GM06990 (cell line): ENCODE data around the genes SDR42E1 and NECAB2.

DNA sequence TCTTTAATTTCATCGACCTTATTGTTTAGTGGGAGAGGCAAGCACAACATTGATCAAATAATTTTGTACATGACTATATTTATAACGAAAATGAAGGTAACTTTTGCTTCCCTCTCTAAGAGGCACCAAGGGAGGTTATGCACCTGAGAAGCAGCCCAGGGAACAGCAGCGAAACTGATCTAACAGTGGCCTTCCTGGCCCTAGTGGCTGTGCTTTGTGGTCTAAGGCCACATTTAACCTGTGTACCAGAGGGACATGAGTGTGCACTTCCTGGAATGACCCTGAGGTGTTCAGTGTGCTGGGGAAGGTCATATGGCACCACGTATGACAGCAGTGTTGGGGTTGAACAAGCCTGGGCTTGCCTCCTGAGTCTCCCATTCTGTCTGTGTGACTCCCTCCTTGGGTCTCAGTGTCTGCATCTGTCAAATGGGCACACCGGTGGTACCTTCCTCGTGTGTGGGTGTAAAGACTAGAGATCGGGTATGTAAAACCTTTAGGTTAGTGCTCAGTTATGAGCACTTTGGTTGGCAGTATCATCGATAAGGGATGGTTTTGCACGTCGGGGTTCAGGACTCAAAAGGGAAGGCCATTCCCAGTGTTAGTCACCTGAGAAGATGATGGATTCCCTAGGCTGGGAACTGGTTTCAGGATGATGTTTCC is 31.8 kb downstream of the PLCG2 start:
- RRBS: no CpG with 5 or more reads among the region's 10 CpGs

GRCh38 chr16:81831462-81832273 is 52.6 kb downstream of the PLCG2 start:
- RRBS: 0% methylated on average over 2 of the region's 11 CpGs

- RRBS: 15% methylated on average over 8 of the region's 41 CpGs
Measured at GRCh38 chr16:82011135-82011937, at the start of gene SDR42E1. Gene SDR42E1, minus strand, starts transcription at chr16:82011470.

DNA sequence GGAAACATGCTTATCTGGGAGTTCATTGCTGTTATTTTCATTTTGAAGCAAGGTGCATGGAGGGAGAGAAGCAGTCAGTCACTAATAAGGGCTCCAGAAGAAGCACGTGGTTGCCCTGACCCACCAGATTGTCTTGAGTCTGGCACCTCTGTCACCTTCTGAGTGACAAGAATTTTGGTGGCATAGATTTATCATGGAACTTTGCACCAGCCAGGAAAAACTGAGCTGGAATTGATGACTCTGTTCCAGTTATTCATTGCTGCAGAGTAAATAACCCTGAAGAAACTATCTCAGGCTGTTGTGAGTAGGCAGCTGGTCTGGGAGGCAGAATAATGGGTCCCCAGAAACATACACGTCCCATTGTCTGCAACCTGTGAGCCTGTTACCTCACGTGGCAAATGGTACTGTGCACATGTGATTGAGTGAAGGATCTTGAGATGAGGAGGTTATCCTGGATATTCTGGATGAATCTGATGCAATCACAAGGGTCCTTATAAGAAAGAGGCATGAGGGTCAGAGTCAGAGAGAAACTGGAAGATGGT is 44.9 kb downstream of the HSD17B2 start:
- RRBS: no CpG with 5 or more reads among the region's 3 CpGs

DNA sequence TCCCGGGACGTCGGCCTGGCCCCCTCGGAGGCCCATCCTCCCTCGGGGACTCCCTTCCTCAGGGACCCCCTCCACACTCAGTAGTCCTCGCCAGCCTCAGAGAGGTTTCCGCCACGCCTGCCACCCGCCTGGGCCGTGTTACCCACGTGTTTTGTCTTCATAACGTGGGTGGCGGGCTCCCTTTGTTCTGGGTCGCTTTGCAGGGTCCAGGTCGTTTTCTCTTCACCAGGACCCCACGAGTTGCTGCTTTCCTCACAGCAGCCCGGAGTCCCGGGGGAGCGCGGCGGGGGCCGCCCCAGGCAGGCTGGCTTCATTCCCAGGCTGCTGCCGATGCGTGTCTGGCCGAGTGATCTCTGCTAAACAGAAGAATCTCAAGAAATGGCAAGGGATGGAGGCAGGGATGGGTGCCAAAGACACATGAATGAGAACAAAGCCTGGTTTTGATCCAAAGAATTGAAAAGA is 460 bp upstream of the MPHOSPH6 start:
- RRBS: no CpG with 5 or more reads among the region's 25 CpGs

- RRBS: no CpG with 5 or more reads among the region's 3 CpGs
Measured at GRCh38 chr16:82481208-82481418, 145.7 kb upstream of the CDH13 start.

DNA sequence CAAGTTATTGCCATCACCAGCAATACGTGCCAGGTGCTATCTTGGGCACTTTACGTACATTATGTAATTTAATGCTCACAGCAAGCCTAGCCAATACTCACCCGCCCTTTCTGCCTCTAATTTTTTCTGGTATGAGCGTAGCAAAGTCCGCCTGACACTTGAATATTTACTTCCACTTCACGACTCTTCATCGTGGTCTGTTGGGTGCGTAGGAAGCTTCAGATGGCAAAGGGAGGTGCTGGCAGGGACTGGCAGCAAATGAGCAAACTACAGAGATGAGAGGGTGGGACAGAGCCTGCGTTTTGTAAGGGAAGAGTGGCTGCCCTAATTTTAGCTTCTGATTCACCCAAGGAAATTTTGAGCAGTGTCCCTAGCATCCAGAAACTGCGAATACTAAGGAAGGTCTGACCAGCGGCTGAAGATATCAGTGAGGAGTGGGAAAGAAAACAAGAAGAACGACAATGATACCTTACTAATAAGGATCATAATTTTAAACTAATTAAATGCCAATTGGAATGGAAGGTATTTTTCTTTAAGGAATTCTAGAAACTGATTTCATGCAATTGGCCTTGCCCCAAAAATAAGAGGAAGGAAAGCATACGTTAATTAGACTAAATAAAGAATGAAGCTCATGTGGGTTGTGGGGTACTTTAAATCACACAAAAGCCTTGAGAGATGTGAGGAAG is 41.9 kb upstream of the CDH13 start:
- RRBS: no CpG with 5 or more reads among the region's 13 CpGs

GRCh38 chr16:82701590-82702163 is 74.9 kb downstream of the CDH13 start:
- RRBS: no CpG with 5 or more reads among the region's 8 CpGs

DNA sequence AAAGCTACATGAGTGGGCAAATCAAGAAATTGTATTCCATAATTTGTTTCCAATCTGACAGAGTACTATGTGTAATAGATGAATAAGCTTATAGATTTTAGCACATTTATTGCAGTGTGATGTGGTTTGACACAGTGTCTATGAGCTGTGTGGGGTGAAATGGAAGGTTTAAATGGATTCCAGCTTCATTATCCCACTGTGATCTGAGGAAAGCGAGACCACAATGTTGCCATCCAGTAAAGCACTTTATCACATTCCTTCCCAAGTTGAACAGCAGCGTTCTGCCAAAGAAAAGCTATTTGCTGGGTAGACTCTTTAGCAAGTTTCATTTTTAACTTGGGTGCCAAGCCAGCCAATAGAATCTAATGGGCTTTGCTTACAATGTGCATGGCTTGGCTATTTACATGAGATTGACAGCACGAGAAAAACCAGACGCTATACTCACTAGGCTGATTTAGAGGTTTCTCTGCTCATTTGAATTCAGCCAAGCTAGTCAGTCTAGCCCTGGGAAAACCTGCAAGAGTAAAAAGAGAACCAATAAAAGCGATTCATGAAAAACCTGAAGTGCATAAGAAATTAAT is 108.8 kb downstream of the CDH13 start:
- RRBS: no CpG with 5 or more reads among the region's 5 CpGs

DNA sequence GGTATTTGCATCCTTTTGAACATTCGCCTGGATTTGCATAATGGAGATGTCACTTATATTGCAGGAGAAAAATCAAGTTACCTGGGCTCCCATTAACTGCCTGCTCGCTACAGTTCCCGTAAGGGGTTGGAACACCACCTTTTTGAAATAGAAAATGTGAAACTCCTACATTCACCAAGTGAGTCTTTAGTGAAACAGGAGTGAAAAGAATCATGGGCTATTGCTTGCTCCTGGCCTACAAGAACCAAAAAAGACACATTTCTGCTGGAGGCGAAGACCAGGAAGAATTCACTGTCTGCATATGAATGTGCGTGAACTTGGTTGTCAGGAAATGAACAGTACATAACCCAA is 518.9 kb upstream of the HSBP1 start:
- RRBS: no CpG with 5 or more reads among the region's 5 CpGs

DNA sequence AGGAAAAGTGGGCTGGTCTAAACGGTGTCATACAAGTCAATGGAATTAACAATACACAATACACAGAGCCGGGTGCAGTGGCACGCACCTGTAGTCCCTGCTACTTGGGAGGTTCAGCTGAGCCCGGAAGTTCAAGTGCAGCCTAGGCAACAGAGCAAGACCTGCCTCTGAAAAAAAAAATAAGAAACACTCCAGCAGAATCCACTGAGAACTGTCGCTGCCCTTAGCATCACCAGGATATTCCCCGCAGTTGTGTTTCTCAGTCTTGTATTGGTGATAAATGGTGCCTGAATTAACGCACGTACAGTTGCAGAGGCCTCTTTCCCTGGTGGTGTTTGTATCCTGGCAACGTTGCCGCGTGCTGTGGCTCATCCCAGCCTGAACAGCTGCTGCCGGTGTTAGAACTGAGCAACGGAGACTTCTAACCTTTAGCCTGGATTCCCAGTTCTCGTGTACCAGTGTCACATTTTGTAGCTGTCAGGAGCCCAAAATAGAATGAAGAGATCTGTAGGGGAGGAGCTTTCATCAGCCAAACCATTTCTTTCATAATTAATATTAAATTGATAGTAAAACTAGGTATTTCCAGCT is 4.8 kb downstream of the MLYCD start:
- RRBS: 100% methylated on average over 1 of the region's 14 CpGs

- RRBS: no CpG with 5 or more reads among the region's 4 CpGs
Measured at GRCh38 chr16:83912655-83912978, 13.7 kb downstream of the MLYCD start.

DNA sequence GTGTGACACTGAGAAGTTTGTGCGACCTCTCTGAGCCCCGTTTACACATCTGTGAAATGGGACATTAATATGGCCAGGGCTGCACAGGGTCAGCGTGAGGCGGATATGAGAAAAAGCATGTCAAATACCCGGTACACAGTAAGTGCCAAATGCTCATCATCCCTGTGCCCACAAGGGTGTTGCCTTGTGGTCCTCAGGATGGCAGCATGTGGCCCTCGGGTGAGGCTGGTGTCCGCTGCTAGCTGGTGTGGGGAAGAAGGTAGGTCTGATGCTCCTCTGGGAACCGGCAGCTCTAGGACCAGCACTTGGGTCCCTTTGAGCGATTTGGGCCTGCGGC is 3.5 kb downstream of the OSGIN1 start:
- RRBS: no CpG with 5 or more reads among the region's 10 CpGs

DNA sequence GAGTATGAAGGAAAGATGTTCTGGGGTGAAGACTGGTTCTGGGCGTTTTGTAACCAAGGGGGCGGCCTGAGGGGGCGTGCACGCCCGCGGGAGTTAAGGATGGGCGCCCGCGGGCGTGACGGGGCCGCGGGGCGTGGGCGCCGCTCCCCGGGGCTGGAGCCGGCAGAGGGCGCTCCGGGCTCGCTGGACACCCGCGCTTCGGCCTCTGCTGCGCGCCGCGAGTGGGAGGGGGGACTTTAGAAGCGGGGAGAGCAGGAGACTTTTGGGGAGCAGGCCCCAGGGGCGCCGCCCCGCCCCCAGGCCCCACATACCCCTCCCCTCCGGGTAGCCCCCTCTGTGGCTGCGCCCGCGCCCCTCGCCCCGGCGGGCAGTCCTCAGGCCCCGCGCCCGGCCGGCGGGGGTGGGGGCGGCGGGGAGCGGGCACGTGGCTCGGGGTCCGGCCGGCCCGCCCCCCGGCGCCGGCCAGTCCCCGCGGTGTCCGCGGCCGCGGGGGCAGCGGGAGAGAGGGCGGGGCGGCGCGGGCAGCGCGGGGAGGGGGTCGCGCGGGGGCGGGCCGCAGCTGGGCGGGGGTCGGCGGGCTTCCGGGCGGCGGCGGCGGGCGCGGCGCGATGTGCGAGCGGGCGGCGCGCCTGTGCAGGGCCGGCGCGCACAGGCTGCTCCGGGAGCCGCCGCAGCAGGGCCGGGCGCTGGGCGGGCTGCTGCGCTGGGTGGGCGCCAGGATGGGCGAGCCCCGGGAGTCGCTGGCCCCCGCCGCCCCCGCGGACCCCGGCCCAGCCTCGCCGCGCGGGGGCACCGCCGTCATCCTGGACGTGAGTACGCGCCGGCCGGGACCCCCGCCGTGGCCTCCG is at the start of gene NECAB2:
TSS of gene NECAB2 (plus strand) at position 204 of the 848 bp plus-strand sequence.
- RRBS: 13% methylated on average over 50 of the region's 123 CpGs

DNA sequence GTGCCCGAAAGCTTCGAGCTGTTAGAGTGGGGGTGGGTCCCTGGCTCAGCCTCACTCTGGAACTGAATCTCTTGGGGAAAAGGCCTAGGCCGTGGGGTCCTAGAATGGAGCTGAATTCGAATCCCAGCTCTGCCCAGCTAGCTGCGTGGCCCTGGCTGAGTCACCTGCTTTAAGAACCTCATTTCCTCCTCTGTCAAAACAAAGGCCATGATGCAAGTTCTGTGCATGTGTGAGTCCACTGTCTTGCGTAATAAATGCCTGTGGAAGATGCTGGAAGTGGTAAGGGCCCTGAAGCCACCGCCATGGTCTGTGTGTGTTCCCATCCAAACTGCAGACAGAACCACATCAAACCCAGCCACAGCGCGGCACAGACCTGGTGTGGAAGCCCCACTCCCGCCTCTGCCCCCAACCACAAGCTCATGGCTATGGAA is 25.9 kb downstream of the NECAB2 start:
- RRBS: no CpG with 5 or more reads among the region's 10 CpGs

DNA sequence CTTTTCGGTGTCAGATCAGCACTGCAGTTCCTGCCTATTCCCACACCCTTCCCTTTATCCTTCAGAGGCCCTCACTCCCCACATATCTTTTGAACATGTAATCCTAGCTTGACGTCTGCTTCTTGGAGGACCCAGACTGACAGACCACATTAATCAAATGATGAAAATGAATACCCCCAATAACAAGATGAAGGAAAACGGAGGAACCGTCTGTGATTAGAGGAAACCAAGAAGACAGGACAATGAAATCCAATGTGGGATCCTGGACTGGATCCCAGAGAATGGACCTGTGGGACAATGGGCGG is 36.0 kb downstream of the MBTPS1 start:
- RRBS: no CpG with 5 or more reads among the region's 5 CpGs

DNA sequence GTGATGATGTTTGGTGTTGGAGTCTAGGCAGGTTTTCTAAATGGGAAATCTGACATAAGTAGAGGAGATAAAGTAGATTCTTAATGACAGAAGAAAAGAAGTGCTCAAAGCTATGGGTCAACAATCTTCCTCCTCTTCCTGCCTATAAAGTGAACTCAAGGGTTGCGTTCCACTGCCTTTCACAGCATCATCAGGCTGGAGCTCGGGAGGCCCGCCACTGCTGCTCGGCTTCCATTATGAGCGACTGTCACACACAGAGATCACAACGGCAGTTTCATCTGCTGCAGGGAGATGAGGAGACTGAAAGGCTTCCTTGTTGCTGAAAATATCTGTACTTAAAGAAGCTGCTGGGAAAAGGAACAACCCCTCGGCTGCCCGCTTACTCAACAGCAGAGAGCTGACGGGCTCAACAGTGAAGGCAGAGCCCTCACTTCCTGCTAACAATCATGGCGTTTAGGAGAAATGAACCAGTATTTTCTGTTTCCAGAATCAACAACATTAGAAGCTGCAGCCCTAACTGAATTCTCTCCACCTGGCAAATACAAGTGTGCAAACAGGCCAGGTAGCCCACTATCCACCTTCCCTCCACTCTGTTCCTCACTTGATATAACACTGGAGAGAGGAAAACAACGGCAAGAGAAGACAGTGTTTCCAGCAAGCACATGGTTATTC is 33.9 kb downstream of the MBTPS1 start:
- RRBS: no CpG with 5 or more reads among the region's 11 CpGs

GRCh38 chr16:84194408-84194970 is 3.5 kb downstream of the ADAD2 start:
- RRBS: no CpG with 5 or more reads among the region's 23 CpGs

GRCh38 chr16:84302377-84302566 is 7.6 kb downstream of the WFDC1 start:
- RRBS: no CpG with 5 or more reads among the region's 11 CpGs

DNA sequence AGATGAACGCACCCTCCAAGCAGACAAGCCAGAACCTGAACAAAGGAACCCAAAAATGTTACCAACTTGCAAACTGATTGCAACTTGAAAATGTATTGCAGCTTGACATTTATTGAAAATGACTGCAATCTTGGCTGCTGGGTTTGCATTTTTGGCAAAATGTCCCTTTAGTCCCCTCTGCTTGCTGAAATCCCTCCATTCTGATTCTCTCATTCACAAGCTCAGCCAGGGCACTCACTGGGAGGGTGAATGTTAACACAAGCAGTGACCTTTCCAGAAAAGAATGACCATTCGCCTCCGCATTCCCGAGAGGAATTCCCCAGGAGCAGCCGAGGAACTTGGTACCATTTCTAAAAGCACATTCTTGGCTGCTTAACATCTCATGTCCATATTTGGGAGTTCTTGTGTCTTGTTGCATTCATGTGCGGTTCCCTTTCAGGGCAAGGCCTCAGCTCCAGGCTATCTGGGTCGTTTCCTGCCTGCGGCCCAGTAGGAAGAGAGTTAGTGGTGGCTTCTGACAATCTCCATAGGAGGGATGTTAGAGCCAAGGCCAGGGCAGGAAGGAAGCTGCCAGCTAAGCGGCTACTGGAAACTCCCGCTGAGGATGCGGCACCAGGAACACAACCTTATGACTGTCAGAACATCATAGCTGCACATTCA is 27.7 kb upstream of the MEAK7 start:
- RRBS: no CpG with 5 or more reads among the region's 11 CpGs